M059J (cell line): ENCODE measurements around the genes SRPK3, NAA10, EMD and UBL4A.

DNA sequence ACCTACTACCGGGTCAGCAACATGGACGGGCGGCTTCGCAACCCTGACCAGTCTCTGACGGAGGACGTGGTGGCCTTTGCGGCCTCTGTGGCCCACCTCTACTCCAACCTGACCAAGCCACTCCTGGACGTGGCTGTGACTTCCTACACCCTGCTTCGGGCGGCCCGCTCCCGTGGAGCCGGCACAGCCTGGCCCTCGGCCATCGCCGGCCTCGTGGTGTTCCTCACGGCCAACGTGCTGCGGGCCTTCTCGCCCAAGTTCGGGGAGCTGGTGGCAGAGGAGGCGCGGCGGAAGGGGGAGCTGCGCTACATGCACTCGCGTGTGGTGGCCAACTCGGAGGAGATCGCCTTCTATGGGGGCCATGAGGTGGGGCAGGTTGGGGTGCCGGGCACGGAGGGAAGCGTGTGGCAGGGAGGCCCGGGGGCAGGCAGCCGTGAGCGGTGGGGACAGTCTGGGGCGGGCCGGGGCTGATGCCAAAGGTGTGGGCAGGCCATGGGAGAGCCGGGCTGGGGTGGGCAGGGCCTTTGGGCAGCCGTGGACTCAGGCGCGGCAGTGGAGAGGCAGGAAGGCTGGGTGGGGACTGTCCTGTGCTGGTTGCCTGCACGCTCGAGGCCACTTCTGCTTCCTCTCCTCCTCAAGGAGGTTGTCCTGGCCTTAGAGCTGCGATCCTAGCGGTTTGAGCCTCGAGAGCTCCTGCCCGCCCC lies 1.3 kb downstream of the ABCD1 start:
- RAMPAGE, long total RNA = no peak

- RAMPAGE, long total RNA = no peak
These were observed 15.9 kb downstream of the ABCD1 start for GRCh38 chrX:153740535-153740974.

GRCh38 chrX:153780574-153781188 lies at the start of gene SRPK3:
Gene SRPK3 (plus strand): TSS chrX:153781041.
- RAMPAGE, long total RNA = no peak

GRCh38 chrX:153934645-153935469 lies at the start of gene NAA10:
Gene NAA10 (minus strand): TSS chrX:153935037.
- RAMPAGE, long total RNA = start-site peak on the minus strand at chrX:153934976-153935025, 168 and 80 reads in 2 replicates

GRCh38 chrX:153947644-153948429 lies 3.4 kb upstream of the RENBP start:
- RAMPAGE, long total RNA = no peak

DNA sequence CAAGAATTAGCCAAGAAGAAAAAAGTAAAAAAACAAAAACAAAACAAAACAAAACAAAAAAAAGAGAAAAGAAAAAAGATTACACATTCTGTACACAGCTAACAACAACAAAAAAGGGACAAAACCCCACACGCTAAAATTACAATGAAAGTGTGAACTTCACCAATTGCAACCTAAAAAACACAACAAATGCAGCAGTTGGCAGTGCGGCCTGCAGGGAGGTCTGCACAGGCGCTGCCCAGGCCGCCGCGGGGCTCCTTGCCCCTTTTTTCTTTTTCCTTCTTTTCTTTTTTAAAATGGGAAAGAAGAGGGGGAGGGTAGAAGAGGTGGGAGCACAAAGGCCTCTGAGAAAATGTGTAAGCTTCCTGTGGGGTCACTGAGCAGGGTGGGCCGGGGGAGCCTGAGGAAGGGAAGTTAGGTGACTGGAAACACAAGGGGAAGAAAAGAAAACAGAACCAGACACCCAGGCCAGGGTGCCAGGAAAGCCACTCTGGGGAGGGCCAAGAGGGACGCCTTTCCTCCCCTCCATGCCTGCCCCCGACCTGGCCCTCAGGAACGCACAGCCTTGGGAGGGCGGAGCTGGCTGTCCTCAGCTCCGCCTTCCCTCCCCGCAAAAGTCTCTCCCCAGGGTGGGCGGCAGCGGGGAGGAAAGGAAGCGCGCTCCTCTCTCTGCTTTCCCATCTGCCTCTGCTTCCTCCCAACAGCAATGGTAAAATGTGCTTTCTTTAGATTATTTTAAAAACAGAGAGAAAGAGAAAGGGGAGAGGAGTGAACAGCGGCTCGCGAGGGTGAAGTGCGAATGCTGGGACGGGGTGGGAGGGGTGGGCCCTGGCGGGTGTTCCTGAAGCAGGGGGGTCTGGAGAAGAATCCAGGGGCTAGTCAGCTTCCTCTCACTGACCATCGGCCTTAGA lies 4.3 kb upstream of the RENBP start:
- RAMPAGE, long total RNA = no peak

GRCh38 chrX:154012834-154014019 lies 6.5 kb downstream of the IRAK1 start:
- RAMPAGE, long total RNA = no peak

DNA sequence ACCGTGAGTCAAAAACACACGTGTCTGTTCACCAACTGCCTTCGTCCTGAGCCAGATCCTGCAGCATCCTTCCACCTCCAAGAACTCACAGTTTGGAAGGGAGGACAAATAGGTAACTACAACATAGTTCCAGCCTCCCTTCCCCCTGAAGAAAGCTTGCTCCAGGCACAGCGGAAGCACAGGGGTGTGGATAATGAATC lies 19.0 kb upstream of the IRAK1 start:
- RAMPAGE, long total RNA = no peak

GRCh38 chrX:154094487-154095176 lies 2.9 kb downstream of the MECP2 start:
- RAMPAGE, long total RNA = no peak

- RAMPAGE, long total RNA = no peak
These were observed 1.4 kb downstream of the MECP2 start for GRCh38 chrX:154096066-154096509.

GRCh38 chrX:154370248-154370522 lies 4.2 kb downstream of the FLNA start:
- RAMPAGE, long total RNA = no peak

DNA sequence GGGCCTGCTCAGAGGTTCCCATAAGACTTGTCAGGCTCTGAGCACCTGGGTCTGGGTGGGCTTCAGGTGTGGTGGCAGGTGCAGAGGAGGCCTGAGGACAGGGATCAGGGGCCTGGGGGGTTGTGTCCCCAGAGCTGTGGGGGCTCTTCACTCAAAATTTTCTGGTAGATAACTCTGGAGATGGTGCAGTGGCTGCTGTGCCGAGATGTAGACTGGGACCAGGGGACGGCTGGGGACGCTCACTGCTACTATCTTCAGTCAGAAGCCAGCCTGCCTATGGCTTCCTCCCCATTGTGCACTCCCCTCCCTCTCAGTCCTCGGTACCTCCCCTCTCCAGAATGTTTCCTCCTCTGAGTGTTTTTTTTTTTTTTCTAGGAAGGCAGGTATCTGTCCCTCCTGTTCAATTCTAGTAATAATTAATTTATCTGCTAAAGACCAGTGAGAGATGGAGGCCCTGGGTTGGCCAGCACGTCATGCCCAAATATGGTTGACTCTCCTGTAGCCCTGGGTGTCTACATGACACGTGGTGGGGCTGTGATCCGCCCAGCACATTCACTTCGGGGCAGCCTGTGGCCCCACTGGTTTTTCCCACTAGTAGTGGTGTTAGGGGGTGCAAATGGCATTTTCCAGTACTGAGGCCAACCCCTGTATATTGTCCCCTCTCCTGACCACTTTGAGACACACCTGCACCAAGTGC lies 1.9 kb downstream of the FLNA start:
- RAMPAGE, long total RNA = no peak

DNA sequence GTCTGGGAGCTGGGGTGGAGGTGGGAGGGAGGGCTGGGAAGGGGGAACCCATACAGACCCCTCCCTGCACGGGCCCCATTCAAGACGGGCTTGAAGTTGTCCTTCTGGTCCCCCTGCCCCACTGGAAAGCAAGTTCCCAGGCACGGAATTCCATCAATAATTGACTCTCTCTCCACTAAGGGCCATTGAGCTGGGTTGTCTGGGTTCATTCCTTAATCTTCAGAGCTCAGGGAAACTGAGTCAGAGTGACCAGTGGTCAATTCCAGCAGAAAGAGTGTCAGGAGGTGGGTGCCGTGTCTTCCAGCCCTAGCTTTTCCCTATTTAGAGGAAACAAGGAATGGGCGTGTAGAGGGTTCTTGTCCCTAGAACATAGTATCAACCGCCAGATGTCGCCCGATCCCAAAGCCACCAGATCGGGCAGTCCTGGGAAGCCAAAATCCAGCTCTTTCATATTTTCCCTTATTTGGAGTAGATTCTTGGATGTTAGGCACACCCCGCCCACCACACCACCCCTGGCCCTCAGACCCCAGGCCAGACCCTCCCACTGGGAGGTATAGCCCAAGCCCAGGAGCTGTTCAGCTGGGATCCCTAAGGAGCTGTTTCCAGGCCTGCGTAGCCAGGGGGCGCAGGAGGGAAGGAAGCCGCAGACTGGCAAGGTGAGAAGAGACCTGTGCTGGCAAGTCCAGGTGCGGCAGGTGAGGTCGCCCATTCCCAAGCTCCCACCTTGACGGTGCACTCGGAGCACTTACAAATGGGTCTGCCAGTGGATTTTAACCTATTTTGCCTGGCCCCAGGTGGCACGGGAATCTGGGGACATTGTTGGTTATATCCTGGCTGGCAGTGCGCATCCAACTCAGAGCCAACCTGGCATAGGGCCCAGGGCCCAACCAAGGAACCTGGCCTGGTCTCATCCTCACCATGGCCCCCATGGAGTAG lies 1.1 kb downstream of the FLNA start:
- RAMPAGE, long total RNA = no peak

- RAMPAGE, long total RNA = no peak
These were observed 2.2 kb upstream of the FLNA start for GRCh38 chrX:154376570-154377185.

DNA sequence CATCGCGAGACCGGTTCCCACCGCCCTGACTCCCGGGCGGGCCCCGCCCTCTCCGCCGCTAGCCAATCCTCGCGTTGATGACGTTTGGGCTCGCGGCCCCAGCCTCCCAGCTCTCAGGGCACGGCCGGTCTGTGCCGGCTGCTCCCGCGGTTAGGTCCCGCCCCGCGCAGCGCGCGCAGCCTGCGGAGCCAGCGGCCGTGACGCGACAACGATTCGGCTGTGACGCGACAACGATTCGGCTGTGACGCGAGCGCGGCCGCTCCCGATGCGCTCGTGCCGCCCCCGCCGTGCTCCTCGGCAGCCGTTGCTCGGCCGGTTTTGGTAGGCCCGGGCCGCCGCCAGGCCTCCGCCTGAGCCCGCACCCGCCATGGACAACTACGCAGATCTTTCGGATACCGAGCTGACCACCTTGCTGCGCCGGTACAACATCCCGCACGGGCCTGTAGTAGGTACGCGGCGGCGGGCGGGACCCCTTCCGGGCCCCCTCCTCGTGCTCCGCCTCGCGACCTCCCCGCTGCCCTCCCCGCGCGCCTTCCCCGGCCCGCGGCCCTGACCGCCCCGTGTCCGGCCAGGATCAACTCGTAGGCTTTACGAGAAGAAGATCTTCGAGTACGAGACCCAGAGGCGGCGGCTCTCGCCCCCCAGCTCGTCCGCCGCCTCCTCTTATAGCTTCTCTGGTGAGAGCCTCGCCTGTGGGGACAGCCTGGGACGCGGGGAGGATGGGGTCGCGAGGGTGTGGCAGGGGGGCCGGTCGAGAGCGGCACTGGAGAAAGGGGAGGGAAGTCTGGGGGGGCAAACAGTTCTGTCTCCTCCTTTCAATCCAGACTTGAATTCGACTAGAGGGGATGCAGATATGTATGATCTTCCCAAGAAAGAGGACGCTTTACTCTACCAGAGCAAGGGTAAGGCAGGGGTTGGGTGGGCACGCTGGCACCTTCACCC lies at the start of gene EMD:
EMD (plus strand) TSS at position 178 of the 942 bp plus-strand sequence.
- RAMPAGE, long total RNA = start-site peak on the plus strand centred at position 282 of the sequence, 66 bp wide, 19 and 13 reads in 2 replicates

DNA sequence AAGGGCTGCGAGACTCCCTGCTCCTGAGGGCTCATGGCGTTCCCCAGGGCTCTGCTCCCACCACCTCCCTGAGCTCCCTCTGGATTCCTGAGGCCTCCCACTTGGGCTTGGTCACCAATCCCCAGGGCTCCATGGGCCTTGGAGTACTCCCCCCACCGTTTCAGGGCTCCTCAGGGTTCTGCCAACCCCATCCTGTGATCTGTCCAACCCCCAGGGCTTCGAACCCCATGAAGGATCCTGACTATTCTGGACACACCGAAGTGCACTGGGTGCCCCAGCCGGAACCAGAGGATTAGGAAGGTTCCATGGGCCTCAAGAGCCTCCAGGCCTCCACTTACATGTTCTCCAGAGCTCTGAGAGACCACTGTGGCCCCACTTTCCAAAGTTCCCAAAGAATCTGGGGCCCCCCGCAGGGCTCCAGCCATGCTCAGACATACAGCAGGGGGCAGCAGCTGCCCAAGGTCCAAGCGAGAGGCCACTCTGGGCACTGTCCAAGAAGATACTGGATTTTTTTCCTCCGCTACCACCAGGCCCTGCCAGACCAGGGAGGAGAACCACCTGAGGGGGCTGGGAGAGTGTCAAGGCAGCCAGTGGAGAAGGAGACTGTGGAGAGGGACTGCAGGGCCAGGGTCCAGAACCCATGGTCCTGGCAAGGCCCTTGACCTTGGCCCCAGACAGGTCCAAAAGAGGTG lies 5.0 kb downstream of the EMD start:
- RAMPAGE, long total RNA = no peak

DNA sequence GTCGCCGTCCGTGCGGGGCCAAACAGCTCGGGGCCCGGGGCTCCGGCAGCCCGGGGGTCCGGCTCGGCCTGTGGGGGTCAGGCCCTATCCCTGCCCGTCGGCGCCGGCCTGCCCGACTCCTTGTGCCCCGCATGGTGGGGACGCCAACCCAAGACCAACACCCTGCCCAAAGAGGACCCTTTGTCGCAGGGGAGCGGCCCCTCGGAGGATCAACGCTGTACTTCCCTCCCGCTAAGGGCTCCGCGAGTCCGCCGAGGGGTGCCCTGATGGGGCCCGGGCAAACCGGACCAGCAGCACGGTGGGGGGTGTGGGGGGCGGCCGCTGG lies 326 bp downstream of the PLXNA3 start:
- RAMPAGE, long total RNA = no peak

GRCh38 chrX:154476404-154477093 lies 2.5 kb downstream of the LAGE3 start:
- RAMPAGE, long total RNA = no peak

GRCh38 chrX:154486320-154487309 lies at the start of gene UBL4A:
Gene UBL4A (minus strand): TSS chrX:154486615.
- RAMPAGE, long total RNA = no peak

DNA sequence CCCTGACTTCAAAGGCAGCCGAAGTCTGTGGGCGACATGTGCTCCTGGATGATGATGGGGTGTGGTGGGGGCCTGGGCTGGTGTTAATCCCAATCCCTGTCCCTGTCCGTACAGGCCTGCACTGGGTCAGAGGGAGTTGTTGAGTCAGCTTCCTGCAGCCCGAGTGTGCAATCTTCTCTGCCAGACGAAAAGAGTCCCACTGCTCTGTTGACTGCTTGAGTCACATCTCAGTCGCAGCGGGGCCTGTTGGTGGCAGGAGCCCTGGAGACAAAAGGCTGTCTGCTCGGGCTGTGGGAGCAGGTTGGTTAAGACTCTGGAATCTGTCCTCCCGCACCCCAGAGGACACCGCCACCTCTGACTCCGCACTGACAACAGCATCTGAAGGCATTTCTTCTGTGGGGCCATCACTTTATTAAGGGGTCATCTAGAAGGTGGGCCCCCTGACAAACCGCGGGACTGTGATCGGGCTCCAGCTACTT lies 10.2 kb downstream of the FAM3A start:
- RAMPAGE, long total RNA = no peak